ENCODE measurements around a stretch of chr14.

GRCh38 chr14:68880799-68881142, 87.9 kb upstream of the ZFP36L1 start:
- PRO-cap, result no peak
- RAMPAGE, long total RNA, result no peak

- PRO-cap, result no peak
- RAMPAGE, long total RNA, result no peak
These were observed 87.1 kb downstream of the ACTN1 start for GRCh38 chr14:68891876-68892547.

DNA sequence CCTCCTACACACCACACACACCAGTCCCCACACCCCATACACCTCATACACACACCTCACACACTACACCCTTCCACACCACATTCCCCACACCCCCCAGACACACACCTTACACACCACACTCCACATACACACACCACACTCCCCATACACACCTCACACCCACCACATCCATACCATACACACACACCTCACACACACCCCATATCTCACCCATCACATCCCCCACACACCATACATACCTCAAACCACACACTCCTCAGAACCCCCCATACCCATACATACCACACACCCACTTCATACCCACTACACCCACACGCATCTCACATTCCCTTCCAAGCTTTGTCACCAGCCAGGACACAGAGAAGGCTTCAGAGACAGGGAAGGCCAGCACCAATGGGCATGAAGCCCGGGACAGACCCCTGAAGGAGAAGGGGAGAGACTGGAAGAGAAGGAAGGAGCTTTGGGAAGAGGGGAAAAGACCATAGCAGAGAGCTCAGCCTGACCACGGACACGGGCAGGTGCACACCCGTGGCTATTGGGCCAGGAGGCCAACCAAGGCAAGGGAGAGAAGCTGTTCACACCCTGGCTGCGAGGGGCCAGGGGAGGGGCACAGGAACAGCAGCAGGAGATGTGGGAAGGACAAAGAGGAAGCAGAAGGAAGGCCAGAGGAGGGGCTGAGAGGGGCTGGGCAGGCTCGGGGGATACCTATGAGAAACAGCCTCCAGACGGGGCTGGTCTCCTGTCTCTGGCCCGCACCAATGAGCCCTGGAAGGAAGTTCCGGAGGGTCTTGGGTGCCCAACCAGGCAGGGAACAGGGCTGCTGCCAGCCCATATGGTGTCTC, 79.5 kb downstream of the ACTN1 start:
- PRO-cap, result no peak
- RAMPAGE, long total RNA, result no peak

GRCh38 chr14:68911754-68912008, 67.4 kb downstream of the ACTN1 start:
- PRO-cap, result no peak
- RAMPAGE, long total RNA, result no peak

GRCh38 chr14:68964357-68964777, 14.7 kb downstream of the ACTN1 start:
- PRO-cap, result no peak
- RAMPAGE, long total RNA, result no peak

GRCh38 chr14:69013947-69014656, 35.0 kb upstream of the ACTN1 start:
- PRO-cap, result no peak
- RAMPAGE, long total RNA, result no peak

DNA sequence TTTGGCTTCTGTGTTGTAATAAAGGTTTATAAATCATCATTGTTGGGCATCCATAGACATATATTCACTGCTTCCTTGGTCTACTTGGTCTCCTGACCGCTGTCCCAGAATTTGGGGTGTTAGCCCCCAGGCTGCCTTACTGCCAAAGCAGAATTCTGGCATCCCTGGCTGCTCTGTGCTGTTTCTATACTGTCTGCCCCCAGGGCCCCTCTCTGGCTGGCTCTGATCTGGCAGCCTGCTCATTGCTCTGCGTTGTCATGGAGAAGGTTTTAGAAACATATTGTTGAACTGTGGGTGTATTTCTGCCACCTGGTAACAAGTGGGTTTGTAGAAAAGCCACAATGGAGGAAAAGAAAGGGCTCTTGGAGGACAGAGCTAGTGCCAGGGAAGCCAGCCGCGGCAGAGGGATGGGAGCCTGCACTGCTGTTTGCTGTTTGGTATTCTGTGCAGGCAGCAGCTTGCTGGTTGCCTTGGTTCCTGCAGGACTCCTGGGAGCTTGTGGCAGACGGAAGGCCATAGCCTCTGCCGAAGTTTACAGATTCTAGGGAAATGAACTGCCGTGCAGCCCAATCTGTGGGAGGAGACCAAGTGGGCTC, 15.2 kb downstream of the CCDC177 start:
- PRO-cap, result no peak
- RAMPAGE, long total RNA, result no peak

GRCh38 chr14:69612429-69613229, 1.2 kb downstream of the SUSD6 start:
- PRO-cap, result no peak
- RAMPAGE, long total RNA, result no peak

GRCh38 chr14:69614473-69615064, 3.2 kb downstream of the SUSD6 start:
- PRO-cap, result no peak
- RAMPAGE, long total RNA, result no peak

GRCh38 chr14:69616237-69616600, 4.8 kb downstream of the SUSD6 start:
- PRO-cap, result no peak
- RAMPAGE, long total RNA, result no peak

DNA sequence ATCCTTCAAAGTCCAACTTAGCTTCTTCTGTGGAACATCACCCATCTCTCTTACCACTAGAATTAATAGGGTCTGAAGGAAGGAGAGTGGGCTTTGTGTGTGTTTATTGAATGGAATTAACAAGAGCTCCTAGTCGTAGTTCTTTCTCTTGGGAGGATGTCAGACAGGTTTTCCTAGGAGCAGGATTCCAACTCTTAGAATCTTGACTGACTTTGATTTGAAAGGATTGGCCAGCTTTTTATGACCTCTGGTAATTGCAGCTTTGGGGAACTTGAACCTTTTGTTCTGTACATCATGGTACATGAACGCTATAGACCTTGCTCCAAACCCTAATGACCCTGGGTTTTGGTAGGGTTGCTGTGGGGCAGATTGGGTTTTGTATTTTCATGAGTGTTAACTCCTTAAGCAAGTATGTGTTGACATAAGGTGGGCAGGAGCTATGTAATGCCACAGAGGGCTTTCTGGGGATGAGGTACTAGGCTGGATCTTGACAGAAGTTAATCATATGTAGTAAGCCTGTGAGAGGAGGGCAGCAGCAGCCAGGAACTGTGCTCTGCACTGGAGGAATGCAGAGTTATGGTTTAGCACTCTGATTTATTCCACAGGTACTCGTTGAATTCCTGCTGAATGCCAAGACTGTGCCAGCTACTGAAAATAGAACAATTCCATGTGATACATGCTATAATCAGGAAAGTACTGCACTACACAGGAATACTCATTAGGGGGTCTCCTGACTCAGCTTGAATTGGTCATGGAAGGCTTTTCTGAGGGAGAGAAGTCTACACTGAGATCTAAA, 58.5 kb downstream of the SUSD6 start:
- PRO-cap, result no peak
- RAMPAGE, long total RNA, result no peak

DNA sequence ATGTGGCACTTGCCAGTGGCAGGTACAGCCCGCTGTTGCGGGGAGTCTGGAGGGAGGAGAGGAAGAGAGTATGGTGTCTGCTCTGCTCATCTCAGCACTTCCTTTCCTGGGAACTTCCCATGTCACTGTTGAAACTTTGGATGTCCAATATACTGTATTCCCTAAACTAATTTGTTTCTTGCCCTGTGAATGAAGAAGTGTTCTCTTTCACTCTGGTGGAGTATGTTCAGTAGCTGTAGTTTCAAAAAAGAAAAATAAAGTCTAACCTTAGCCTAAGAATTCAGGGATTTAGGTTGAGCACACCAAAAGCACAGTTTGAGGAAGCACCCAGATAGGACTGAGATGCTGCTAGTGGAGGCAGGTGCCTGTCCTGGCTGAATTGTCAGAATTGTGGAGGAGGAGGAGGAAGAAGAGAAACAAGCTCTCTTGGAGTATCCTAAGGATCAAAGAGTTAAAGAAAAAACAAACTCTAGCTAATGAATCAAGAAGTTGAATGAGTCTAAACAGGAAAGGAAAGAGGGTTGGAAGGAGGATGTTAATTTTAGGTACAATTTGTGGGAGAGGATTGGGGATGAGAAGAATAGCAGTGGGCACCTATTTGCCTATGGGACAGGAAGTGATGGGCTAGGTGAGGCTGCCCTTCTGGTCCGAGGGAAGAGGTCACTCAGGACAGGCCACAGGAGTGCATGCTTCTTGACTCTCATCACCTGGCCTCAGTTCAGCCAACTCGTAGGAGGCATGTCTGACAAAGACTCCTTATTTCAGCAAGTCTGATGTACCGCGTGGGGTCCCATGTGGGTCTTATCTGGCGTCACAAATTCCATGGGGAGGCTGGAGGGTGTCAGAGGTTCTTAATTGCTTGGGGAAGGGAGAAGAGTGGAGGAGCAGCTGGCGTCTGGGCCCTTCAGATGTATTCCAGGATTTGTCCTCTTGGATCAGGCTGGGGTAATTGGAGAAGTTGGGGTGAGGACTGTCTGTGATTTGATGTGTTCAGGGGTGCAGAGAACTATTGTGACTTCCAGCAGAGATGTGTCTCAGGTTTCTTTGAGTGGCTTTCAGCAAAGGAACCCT, 59.7 kb downstream of the SUSD6 start:
- PRO-cap, result no peak
- RAMPAGE, long total RNA, result no peak

DNA sequence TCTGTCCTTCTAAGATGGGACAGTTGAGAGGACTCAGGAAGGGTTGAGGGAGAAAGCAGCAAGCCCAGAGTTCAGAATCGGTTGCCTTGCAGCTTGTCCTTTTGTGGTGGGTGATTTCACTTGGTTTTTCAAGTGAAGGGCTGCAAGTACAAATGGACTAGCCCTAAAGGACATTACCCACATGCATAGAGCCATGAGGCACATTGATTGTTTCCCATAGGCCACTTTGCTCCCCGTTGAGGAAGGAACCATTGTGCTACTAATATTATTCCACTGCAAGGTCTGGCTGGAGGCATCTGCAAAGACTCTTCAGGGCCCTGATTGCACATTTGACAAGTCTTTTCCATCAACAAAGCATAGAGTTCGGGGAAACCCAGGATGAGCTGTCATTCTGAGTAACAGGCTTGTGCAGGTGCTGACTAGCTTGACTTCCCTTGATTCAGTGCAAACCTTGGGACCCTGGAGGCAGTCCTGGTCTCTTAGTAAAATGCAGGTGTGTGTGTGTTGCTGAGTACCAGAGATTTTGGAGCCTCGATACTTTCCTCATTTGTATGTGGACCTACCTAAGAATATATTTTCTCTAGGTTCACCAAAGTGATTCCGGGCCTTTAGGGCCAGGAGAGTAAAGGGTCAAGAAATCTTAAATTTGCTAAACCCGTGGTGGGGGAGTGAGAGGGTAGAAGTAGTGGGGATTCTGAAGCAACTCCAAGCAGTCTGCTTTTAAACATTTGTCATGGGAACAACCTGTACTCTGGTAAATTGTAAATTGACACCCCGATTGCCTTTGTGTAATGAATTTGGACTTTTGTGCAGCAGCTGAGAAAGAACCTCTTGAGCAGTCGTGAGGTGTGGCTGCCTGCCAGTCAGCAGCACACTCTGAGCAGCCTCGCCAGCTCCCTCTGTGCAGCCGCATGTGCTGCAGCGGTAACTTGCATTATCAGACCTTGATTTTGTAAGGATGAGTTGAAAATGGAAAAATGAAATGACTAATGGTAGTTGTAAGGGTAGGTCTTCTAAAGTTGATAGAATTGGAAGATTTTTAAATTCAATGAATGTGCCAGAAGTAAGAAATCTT, 74.0 kb downstream of the SUSD6 start:
- PRO-cap, result no peak
- RAMPAGE, long total RNA, result no peak

- PRO-cap, result no peak
- RAMPAGE, long total RNA, result no peak
These were observed 71.2 kb upstream of the SRSF5 start for GRCh38 chr14:69695615-69696309.

DNA sequence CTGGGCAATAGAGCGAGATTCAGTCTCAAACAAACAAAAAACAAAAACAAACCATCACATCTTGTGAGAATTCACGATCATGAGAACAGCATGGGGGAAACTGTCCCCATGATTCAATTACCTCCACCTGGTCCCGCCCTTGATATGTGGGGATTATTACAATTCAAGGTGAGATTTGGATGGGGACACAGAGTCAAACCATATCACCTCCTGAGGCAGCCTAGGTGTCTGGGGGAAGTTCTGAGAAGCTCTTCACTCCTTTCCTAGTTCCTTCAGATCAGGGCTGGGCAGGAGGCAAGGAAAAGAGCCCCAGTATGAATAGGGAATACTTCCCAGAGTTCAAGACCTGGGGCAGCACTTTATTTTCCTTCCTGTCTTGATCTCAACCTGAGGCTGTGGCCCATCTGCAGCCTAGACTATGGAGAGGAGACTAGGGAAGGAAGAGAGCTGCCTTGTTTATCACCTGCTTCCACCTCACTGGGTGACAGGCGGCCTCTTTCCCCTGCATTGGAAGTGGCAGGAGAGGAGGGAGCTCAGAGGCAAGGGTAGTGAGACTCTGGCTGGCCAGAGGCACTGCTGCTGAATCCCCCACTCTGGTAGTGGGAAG, 49.2 kb upstream of the SRSF5 start:
- PRO-cap, result no peak
- RAMPAGE, long total RNA, result no peak

DNA sequence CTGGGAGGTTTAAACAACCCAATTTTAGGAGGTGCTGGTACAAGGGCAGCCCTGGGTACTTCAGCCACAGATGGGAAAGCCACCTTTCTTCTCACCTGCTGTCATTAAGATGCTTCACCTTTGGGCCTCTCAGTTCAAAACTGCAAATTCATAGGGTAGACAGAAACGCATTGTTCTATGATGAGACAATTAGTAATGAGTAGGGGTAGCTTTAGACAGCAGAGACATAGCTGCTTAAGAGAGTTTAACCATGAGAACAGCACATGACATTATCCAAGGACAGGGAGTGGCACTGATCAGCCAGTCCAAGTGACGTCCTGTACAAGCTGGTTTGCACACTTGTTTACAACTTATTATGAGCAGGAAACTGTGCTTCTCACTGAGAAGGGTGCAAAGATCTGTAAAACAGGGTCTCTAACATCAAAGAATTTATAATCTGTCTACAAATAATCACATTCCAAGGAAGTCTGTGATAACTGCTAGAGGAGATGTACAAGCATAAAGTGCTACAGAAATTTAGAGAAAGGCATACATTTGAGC, 11.2 kb upstream of the SRSF5 start:
- PRO-cap, result no peak
- RAMPAGE, long total RNA, result no peak

GRCh38 chr14:69770797-69771852, 4.2 kb downstream of the SRSF5 start:
- PRO-cap, result no peak
- RAMPAGE, long total RNA, result no peak

GRCh38 chr14:69778288-69778884, 11.4 kb downstream of the SRSF5 start:
- PRO-cap, result no peak
- RAMPAGE, long total RNA, result no peak

- PRO-cap, result no peak
- RAMPAGE, long total RNA, result no peak
These were observed 33.4 kb upstream of the SMOC1 start for GRCh38 chr14:69845872-69846201.

- PRO-cap, result no peak
- RAMPAGE, long total RNA, result no peak
These were observed 64.3 kb downstream of the SMOC1 start for GRCh38 chr14:69943465-69943871.

All from spinal cord (tissue), 3 donors.